BJ (cell line): ENCODE measurements around the gene PGAM2.

- CAGE, long polyA plus RNA, result no peak
- RRBS, result no CpG with 5 or more reads among the region's 7 CpGs
Observed at GRCh38 chr7:43764022-43764342, 5.5 kb downstream of the BLVRA start.

- CAGE, long polyA plus RNA, result no peak
- RRBS, result no CpG with 5 or more reads among the region's 14 CpGs
Observed at GRCh38 chr7:43990093-43990757, 7.5 kb upstream of the SPDYE1 start.

DNA sequence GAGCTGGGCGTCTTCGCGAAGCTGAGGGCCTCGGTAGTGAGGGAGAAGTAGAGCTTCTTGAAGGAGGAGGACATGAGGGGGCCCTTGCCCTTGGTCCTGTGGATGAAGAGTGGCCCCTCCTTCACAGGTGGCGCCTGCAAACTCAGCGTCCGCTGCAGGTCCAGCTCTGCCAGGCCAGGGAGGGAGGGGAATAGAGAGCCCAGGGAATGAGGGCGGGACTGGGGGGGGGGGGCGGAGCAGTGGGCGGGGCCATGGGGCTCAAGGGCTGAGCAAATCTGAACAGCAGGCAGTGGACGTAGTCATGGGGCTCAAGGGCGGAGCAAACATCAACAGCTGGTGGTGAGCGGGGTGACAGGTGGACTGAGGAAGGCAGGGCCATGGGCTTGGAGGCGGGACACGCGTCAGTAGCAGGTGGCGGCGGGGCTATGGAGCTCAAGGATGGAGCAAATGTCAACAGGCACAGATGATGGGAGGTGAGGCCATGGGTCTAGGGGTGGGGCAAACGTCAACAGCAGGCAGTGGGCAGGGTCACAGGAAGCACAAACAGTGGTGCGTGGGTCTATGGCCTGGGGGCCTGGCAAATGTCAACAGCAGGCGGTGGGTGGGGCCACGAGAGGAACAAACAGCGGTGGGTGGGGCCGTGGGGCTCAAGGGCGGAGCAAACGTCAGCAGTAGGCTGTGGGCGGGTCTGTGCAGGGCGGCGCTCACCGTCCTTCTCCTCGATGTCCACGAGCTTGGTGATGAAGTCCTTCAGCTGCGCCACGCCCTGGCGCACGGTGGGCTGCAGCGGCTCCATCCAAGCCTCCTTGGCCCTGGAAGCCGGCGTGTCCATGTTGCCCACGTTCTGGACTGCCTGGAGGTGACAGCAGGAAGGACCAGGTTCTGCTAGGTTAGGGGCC, 5.4 kb upstream of the DBNL start:
- CAGE, long polyA plus RNA, result no peak
- RRBS, result no CpG with 5 or more reads among the region's 40 CpGs

DNA sequence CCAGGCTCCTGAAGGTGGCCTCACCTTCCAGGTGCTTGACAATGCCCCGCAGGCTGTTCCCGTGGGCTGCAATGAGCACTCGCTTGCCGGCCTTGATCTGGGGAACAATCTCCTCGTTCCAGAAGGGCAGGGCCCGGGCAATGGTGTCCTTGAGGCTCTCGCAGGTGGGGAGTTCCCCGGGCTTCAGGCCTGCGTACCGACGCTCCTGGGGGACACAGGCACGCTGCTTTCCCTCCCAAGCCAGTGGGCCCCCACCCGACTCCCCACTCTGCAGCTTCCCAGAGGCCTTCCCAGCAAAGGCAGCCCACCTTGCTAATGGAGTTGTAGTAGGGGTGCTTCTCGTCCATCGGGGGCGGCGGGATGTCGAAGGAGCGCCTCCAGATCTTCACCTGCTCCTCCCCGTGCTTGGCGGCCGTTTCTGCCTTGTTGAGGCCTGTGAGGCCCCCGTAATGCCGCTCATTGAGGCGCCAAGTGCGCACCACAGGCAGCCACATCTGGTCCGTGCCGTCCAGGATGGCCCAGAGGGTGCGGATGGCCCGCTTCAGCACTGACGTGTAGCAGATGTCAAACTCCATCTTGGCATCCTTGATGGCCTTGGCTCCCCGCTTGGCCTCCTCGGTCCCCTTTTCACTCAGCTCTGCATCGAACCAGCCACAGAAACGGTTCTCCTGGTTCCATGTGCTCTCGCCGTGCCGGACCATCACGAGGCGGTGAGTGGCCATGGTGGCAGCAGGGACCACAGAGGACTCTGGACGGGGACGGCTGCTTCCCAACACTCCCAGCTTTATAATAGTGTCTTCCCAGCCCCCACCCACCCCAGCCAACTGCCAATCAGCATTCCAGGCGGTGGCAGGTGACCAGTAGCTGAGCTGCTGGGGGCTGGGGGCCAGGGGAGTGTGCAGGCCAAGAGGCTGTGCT, at the start of gene PGAM2:
Gene PGAM2 (minus strand): TSS at position 760 of the 918 bp plus-strand sequence.
- CAGE, long polyA plus RNA, result no peak
- RRBS, result 23% methylated on average over 2 of the region's 43 CpGs

GRCh38 chr7:44090200-44090604, 7.9 kb upstream of the POLM start:
- CAGE, long polyA plus RNA, result no peak
- RRBS, result no CpG with 5 or more reads among the region's 7 CpGs

DNA sequence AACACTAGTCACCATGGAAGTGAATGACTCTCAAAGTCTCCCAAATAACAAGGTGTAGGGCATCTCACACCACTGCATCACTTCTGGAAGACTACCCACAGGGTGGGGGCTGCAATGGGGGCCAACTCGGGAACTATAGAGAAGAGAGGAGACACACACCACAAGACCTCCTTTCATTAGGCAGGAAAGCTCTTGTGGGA, 58.6 kb upstream of the CAMK2B start:
- CAGE, long polyA plus RNA, result no peak
- RRBS, result no CpG with 5 or more reads among the region's 1 CpG

GRCh38 chr7:44568851-44570269, 4.3 kb downstream of the DDX56 start:
- CAGE, long polyA plus RNA, result no peak
- RRBS, result no CpG with 5 or more reads among the region's 28 CpGs

DNA sequence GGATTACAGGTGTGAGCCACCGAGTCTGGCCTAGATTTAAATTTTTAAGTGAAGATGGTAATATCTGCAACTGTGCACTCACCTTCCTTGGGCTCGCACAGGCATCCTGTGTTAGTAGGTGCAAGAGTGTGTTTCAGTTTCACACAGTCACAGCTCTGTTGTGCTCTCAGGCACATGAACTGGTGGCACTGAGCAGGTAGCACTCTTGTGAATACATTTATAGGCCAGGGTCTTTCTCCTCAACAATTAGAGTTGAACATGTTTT, 17.4 kb downstream of the OGDH start:
- CAGE, long polyA plus RNA, result no peak
- RRBS, result no CpG with 5 or more reads among the region's 2 CpGs

- CAGE, long polyA plus RNA, result no peak
- RRBS, result no CpG with 5 or more reads among the region's 10 CpGs
Observed at GRCh38 chr7:44695560-44695884, 53.1 kb upstream of the ZMIZ2 start.

- CAGE, long polyA plus RNA, result no peak
- RRBS, result no CpG with 5 or more reads among the region's 22 CpGs
Observed at GRCh38 chr7:44769078-44770393, 20.9 kb downstream of the ZMIZ2 start.

DNA sequence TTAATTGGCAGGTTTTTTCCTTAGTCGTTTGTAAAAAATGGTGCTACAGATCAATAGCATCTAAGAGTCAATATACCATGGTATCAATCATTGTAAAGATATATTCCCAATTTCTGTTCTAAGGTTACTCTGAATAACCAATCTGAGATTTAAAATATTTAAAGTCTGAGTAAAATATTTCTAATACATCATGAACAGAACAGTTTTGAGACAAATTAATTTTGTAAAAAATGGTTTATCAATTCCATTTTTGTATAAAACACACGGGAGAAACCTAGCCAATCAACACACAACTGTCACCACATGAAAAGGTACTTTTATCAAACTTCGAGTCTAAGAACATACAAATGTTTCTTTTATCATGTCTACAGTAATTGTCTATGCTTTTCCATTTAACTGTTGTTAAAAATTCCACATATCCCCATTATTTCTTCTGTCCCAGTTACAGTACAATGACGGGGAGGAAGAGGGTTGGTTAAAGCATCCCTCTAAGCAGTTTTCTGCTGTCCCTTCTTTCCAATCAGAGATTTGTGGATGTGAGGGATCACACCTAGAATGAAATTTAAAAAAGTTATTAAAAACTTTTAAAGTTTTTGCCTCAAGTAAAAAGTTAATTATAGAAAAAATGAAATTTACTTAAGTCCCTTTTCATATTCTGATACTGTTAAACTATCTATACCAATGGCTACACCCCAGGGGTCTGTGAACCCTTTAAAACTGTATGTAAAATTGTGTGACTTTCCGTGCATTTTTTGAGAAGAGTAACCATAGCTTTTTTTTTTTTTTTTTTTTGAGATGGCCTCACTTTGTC, 13.7 kb downstream of the H2AZ2 start:
- CAGE, long polyA plus RNA, result no peak
- RRBS, result no CpG with 5 or more reads among the region's 5 CpGs

DNA sequence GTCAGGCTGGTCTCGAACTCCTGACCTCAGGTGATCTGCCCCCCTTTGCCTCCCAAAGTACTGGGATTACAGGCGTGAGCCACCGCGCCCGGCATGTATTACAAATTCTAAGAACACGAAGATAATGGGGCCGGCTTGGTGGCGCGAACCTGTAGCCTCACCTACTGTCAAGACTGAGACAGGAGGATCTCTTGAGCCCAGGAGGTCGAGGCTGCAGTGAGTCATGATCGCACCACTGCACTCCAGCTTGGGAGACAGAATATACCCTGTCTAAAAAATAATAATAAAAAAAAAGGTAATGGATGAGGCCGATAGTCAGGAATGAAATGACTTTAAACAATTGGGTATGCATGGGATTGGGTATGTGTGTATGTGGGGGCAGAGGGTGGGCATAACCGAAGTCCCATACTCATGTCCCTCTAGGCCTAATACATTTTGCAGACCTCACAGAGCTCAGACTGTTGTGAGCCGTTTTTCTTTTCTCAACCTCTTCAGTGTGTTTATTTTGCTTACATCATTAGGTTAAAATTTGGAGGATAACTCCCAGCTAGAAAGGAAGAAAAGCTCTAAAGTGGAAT, 1.1 kb upstream of the H2AZ2 start:
- CAGE, long polyA plus RNA, result no peak
- RRBS, result no CpG with 5 or more reads among the region's 14 CpGs

- CAGE, long polyA plus RNA, result no peak
- RRBS, result no CpG with 5 or more reads among the region's 3 CpGs
Observed at GRCh38 chr7:44867134-44867793, 18.1 kb downstream of the PURB start.

DNA sequence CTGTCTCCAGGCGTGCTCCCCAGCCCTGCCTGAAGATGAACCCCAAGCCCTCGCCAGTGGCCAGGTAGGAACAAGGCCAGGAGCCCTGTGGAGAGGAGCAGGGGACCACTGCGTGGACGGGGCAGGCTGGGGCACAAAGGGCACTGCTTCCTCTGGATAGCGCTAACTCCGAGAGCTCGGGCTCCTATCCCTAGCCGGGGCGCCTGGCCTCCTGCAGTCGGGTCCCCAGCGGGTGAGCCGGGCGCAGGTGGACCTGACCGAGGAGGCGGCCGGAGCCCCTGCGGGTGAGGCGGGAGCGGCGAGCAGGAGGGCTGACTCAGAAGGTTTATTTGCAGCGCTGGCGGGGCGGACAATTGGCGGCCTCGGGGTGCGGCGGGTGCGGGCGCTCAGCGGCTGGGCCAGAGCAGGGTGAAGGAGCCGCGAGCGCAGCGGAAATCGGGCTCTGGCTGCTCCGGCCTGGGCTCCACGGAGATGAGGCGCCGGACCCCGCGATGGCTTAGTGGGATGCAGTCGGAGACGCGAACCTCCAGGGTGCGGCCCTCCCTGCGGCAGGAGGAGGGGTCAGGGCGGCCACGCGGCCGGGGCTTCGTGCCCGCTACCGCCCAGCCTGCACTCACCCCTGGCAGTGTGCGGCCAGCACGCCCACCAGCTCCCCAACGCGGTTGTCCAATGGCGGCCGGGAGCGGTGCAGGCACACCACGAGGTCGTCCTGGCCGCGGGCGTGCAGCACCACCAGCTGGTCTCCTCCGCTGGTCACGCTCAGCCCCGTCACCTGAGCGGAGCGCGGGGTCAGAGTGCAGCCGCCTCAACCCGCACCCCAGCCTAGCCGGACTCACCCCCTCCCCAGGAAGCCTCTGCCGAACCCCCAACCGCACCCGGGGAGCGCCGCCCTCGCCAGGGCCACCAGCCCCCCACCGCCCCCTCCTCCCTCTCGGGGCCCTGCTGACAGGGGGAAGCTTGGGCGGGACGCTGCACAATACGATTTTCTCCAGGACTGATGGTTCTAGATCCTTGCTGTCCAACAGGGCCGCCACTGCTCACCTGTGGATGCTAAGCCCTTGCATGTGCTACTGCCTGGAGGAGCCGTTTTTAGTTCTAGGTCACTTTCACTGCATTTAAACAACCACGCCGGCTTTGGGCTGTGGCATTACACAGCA, 16.1 kb downstream of the MYO1G start:
- CAGE, long polyA plus RNA, result no peak
- RRBS, result 11% methylated on average over 25 of the region's 89 CpGs

DNA sequence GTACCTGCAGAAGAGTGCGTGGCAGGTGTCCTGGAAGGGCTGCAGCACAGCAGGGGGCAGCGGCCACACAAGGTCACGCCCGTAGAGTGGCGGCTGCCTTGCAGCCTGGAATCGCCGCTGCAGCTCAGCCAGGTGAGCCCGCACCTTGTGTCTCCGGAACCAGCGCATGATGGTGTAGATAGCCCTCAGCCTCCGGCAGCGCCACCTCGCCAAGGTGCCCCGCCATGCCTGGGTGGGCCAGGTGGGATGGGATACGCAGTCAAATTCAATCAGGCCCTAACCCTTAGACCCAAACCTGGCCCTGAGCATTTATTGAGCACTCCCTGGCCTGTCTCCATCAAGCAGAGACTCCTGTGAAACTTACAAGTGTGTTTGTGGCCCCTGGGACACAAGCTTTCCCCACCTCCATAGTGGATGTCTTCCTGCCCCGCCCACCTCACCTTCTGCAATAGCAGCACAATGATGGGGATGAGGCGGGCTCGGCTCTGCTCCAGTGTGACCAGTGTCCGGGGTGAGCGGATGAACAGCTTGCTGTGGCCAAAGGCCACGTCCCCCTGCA, 13.1 kb downstream of the MYO1G start:
- CAGE, long polyA plus RNA, result no peak
- RRBS, result no CpG with 5 or more reads among the region's 21 CpGs

DNA sequence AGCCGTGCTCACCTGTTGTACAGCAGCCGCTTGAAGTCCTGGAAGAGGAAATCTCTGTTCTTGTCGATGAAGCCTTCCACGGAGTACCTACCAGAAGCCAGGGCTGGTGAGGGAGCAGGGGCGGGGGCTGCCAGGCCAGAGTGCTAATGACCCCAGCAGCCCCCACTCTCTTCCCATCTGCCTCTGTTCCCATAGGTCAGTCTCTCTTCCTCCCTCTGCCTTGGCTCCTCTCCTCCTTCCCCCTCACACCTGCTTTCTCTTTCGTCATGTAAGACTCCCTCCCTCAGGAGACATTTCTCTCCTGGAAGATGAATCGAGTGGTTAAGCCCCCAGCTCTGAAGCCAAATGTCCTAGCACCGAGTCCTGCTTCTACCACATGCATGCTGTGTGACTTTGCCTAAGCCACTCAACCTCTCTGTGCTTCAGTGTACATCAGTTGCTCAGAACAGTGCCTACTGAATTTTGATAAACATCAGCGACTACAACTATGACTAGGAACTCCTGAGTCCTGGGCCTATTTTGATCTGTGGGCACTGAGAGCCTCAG, 10.9 kb downstream of the MYO1G start:
- CAGE, long polyA plus RNA, result no peak
- RRBS, result no CpG with 5 or more reads among the region's 9 CpGs

DNA sequence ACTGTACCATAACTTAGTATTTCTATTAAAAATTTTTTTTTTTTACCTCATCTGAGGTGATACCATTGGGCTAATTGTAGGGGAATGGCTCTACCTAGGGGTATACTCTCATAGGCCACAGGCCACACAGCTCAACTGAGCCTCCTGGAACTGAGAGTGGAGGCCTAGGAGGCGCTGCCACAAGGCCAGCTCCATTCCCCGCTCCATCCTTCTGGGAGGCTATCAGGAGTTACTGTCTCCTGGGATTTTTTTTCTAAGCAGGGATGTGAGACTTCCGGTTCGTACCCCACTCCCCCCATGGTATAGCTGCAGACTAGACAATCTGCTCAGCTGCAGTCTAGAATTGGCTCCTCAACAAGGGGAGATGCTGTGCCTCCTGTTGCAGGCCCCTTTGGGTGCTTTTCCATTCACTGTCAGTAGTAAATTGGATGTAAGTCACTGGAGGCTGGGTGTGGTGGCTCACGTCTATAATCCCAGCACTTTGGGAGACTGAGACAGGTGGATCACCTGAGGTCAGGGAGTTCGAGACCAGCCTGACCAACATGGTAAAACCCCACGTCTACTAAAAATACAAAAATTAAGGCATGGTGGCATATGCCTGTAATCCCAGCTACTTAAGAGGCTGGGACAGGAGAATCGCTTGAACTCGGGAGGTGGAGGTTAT, 2.8 kb upstream of the MYO1G start:
- CAGE, long polyA plus RNA, result no peak
- RRBS, result no CpG with 5 or more reads among the region's 9 CpGs

DNA sequence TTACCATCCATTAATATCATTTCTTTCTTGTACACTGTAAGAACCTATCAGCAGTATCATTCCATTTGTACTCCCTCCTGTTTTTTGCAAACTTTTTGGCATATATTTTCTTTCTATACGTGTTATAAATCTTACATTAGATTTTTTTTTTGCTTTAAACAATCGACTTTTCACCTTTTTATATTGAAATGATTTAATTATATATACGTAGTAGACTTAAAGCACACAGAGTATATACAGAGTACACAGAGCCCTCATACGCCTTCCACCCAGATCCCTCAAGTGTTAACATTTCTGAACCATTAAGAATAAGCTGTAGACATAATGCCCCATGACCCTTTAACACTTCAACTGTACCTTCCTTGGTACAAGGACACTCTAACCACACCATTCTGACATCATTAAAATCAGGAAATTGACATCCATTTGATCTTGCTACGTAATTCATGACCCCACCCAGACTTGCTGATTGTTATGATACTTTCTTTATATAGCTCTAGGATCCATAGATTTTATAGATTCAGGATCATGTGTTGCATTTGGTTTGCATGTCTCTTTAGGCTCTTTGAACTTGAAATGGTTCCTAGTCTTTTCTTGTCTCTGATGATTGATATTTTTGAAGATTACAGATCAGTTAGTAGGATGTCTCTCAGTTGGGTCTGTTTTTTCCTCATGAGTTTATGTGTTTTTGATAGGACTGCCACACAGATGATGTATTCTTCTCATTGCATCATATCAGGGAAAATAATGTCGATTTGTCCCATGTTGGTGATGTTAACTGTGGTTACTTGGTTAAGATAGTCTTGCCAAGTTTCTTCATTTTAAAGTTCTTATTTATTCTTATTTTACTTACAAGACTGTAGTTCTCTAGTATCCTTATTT, 13.4 kb downstream of the CCM2 start:
- CAGE, long polyA plus RNA, result no peak
- RRBS, result no CpG with 5 or more reads among the region's 6 CpGs

- CAGE, long polyA plus RNA, result no peak
- RRBS, result no CpG with 5 or more reads among the region's 10 CpGs
Observed at GRCh38 chr7:45098973-45099767, 10.4 kb upstream of the NACAD start.

DNA sequence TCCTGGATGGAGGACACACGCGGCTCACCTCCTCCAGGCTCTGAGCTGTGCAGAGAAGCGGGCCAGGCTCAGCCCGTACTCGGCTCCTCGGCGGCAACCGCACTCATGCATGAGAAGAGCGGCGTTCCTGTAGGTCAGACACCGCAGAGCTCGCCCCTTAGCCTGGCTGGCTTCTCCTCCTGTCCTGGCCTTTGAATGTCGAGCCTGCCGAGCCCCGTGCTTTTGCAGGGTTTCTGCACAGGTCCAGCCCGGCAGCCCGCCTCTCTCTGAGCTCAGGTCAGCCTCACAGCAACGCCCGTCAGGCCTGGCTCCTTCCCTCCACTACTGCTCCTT, 9.4 kb upstream of the RAMP3 start:
- CAGE, long polyA plus RNA, result no peak
- RRBS, result 20% methylated on average over 2 of the region's 19 CpGs